NALM6 (cell line): ENCODE measurements around the genes SYNGAP1 and LEMD2.

DNA sequence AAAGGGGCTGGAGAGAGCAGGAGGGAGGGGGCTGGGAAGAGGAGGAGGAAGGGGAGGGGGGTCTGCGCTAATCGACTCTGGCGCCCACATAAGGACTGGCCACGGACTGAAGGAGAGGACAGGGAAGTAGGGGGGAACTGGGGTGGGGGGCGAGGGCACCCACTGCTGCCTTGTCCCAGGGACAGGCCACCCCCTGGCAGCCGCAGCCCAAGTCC is 1.1 kb upstream of the RING1 start:
- PRO-cap: no peak

DNA sequence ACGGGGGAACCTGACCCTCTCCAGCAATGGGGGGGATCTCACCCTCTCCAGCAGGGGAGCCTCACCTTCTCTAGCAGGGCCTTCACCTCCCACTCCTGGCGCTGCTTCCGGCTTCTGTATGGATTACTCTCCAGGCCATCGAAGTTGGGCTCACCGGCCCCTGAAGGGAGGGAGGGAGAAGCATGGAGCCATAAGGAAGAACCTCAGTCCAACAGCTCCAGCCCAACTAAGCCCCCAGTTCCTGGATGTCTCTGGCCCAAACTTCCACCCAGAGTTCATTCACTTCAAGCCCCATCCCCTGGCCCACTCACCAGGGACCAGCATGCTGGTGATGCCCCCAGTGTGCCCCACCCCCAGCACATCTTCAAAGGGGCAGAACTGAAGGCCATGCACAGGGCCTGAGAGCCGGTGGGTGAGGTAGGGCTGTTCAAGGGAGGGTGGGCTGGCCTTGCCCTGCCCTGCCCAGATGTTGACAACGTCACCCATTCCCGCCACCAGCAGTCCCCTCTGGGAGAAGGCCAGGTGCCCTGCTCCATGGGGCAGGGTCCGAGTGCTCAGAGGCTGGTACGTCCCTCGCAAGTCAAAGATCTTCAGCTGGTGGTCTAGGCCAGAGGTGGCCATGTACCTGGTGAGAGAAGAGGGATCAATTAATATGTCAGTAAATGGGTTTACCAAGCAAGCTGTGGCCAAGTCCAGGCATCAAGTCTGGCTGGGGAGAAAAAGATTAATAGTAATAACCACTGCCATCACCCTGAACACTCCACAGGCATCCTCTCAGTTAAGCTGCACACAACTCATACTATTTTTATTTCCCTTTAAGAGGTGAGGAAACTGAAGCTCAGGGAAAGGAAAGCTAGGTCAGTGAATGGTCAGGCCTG is 3.7 kb downstream of the B3GALT4 start:
- PRO-cap: no peak

DNA sequence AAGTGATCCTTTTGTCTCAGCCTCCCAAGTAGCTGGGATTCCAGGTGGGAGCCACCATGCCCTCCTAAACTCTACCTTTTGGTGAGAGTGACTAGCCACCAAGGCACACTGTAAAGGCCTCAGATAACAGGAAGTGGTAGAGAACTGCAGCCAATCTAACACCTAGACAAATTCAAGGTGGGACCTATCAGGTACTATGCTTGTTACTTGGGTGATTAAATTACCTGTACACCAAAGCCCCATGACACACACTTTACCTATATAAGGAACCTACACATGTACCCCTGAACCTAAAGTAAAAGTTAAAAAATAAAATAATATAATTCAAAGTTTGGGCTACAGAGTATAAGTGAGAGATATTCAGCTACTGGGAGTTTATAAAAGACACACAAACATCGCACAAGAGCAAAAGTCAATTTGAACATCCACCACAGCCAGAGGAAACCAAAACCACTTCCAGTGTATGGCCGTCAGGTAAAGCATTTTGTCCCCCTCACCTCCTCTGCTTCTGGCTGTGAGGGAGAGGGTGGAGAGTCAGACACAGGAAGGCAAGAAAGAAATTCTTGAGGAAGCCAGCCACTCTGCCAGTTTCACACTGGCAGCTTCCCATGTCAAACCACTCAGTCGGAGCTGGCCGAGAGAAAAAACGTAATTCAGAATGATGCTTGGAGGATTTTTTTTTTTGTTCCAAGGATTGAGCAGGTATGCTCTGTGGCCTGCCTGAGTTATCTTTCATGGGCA is 15.5 kb upstream of the SMIM40 start:
- PRO-cap: no peak

DNA sequence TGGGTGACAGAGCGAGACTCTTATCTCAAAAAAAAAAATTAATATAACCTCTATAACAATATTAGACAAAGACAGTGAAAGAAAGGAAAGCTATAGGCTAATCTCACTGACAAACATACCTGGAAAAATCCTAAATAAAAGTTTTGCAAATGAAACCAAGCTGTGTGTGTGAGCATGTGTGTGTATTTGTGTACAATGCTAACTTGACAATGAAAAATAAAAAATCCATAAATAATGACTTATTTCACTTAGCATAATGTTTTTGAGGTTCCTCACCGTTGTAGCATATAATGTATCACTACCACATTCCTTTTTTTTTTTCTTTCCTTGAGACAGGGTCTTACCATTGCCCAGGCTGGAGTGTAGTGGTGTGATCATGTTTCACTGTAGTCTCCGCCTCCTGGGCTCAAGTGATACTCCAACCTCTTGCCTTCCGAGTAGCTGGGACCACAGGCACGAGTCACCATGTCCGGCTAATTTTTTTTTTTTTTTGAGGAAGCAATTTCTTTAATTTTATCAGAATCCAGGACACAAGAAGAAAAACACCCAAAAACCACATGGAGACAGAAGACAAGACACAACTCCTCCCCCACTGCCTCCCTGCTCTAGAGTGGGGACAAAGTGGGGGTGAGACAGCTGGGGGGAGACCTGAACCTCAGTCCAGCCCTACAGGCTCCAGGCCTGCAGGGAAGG is 27.2 kb upstream of the KIFC1 start:
- PRO-cap: no peak

GRCh38 chr6:33391130-33391752 is 382 bp upstream of the KIFC1 start:
- PRO-cap: bidirectional peak, plus-strand start at chr6:33391603, minus-strand start at chr6:33391364; bidirectional peak, plus-strand start at chr6:33391830, minus-strand start at chr6:33391689

GRCh38 chr6:33412129-33412980 is 1.5 kb downstream of the PHF1 start:
- PRO-cap: no peak

DNA sequence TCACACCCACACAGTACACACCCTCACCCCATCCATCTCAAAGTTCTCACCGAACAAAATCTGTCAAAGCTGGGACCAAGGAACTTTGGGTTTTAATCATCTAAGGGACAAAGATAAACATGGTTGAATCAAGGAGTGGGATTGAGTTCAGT is 1.2 kb downstream of the CUTA start:
- PRO-cap: no peak

GRCh38 chr6:33419643-33420599 is at the start of gene SYNGAP1:
Gene SYNGAP1, plus strand, starts transcription at chr6:33420065.
- PRO-cap: bidirectional peak, plus-strand start at chr6:33420118, minus-strand start at chr6:33420073

GRCh38 chr6:33426437-33426847 is 6.6 kb downstream of the SYNGAP1 start:
- PRO-cap: no peak

GRCh38 chr6:33429370-33430047 is 9.6 kb downstream of the SYNGAP1 start:
- PRO-cap: no peak

DNA sequence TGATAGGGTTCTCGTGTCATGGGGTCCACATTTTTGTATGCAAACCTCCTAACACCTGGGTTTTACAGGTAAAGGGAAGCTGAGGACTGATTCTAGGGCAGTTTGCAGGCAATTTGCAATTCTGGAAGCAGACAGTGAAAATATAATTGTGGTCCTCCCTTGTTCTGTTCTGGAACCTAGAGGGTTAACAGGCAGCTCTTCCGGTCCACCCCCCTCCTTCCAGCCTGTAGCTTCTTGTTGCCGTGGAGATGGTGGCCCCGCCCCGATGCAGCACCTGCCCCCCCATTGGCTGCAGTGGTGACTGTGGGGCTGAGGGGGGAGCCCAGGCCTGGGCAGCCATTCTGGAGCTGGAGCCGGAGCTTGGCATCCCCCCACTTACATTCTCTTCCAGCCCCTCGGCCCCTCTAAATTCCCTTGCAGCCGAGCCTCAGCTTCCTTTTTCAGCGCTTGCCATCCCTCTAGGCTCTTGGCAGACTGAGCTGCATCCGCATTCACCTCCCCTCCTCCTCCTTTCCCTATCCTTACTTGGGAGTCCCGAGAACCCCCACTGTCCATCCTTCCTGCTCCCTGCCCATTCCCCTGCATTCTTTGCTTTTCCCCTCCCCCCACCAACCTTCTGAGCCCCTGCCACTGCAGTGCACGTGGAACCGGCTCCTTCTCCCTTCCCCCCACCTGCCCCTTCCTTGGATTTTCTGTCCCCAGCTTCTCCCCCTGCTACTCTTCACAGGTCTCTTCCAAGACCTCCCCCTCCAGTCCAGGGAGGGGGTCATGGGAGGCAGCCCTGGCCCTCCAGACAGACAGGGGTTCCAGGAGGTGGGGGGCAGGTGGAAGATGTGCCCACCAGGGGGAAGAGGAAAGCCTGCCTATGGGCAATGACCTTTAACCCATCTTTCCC is 11.3 kb downstream of the SYNGAP1 start:
- PRO-cap: unidirectional peak, plus-strand start at position 339 of the sequence

- PRO-cap: no peak
Observed at GRCh38 chr6:33488289-33488733, 33.9 kb downstream of the ZBTB9 start.

GRCh38 chr6:33589463-33589900 is 9.4 kb upstream of the BAK1 start:
- PRO-cap: no peak

DNA sequence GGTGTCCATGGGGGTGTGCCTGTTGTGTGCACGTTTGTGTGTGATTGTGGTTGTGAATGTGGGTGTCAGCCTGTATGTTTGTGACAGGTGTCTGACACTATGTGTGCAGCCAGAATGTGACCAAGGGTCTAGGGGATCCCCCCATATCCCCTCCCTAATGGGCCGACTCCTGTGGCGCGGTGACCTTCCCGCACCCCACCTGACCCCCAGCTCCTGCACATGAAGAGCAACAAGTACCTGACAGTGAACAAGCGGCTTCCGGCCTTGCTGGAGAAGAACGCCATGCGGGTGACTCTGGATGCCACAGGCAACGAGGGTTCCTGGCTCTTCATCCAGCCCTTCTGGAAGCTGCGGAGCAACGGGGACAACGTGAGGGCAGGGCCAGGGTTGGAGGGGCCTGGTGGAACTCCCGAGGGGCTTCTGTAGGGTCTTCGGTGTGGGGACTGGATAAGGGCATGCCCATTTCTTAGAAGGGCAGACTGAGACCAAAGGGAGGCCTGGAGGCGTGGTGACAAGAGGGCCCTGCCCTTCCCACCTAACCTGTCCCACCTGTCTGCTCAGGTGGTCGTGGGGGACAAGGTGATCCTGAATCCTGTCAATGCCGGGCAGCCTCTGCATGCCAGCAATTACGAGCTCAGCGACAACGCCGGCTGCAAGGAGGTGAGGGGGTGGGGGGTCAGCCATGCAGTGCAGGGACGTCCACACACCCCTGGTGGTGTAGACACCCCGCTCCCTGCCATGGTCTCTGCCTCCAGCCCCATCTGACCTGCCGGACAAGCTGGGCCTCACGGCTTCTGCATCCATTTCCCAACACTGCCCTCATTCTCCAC is 37.6 kb downstream of the ITPR3 start:
- PRO-cap: no peak

- PRO-cap: no peak
Observed at GRCh38 chr6:33705609-33706770, 5.5 kb downstream of the UQCC2 start.

DNA sequence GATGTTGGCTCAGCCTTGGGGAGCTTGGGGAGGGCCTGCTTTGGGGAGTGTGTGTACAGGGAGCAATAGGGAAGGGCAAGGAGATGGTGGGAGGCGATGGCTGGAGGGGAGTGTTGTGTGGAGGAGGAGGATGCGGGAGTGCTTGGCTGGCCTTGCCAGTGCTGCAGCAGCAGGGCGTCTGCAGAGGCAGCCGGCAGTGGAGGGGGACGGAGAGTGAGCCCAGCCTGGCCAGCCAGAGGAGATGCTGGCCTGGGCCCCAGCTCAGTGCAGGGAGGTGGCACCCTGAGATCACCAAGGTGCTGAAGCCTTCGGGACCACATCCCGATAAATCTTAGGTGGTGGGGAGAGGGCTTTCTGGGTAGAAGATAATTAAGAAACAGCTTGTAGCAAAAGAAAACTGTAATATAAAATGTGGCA is 3.8 kb downstream of the IP6K3 start:
- PRO-cap: no peak

- PRO-cap: no peak
Observed at GRCh38 chr6:33776793-33777224, 12.1 kb downstream of the LEMD2 start.

DNA sequence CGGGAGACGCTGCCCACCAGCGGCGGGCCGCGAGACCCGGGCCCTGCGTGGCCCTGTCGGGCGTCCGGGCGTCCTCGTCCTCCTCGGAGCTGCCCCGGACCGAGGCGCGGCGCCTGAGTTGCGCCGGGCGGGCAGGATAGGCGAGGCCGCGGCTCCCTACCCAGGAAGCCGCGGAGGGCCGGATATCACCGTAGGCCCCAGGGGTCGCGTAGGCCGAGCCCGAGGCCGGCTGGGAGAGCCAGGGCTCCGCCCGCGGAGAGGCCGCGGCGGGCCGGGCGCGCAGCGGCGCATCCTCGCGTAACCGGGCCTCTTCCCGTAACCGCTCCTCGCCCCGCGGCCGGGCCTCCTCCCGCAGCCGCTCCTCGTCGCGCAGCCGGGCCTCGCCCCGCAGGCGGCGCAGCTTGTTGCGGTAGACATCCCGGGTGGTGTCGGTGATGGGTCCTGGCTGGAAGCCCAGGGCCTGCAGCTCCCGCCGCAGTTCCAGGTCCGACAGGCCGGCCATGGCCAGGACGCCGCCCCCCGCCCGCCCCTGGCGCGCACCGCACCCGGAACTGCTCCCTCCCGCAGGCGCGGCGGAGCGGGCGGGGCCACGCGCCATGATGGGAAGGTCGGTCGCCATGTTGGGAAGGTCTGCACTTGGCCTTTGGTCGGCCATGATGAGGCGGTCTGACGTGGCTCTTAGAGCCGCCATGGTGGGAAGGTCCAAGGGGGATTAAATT is at the start of gene LEMD2:
LEMD2 (minus strand) TSS at position 516 of the 719 bp plus-strand sequence.
- PRO-cap: bidirectional peak, plus-strand start at position 200 of the sequence, minus-strand start at position 153 of the sequence; bidirectional peak, plus-strand start at position 635 of the sequence, minus-strand start at position 553 of the sequence

GRCh38 chr6:33905047-33905600 is 101.3 kb upstream of the MLN start:
- PRO-cap: bidirectional peak, plus-strand start at chr6:33905398, minus-strand start at chr6:33905233

GRCh38 chr6:34226879-34227725 is 9.6 kb upstream of the HMGA1 start:
- PRO-cap: no peak